Left lobe of liver (tissue), 1 donor: ENCODE results near the gene KCNG1.

DNA sequence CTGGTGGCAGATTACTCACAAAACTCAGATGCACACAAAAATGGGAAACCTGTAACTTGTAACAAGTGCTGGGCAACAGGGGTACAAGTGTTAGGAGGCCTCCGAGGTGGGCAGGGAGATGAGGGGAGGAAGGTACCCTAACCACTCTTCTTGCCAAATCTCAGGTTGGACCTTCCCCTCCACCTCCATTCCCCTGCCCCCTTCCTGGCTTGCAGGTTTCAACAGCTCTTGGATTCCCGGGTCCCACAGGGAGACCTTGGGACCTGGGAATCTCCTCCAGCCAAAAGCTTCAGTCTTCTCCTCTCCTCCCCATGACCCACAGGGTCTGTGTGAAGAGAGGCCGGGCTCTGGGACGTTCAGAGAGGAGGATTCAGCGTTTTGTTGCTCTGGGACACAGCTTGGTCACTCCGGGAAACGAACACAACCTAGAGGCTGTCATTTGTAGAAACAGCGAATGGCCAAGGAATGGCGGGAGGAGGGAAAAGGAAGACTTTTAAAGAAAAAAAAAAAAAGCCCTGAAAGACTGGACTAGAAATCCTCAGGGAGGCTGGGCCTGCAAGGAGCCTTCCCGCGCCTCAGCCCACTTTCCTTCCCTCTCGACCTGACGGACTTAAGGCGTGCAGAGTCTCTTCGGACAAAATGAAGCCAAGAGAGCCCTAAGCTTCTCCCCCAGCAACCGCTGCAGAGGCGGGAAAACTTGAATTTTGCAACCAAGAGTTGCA lies 1.1 kb upstream of the PARD6B start:
- PRO-cap = no peak

DNA sequence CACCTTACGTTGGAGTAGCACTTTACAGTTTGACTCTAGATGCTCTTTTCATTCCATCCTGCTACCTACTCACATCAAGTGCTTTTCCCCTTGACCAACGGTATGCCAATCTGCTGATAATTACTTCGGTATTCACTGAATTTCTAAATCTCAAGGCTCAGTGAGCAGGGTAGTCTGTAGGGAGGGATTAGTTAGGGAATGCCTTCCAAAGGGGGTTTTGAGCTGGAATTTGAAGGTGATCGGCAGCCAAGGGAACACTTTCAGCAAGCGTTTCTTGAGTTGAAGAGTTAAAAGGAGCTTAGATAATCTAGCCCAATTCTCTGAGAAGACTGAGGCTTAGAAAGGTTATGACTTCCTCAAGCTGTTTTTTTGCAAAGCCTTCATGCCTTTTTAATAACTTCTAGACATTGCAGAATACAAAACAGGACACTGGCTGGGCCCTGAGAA lies 1.0 kb downstream of the PARD6B start:
- PRO-cap = no peak

- PRO-cap = no peak
These were observed 31.3 kb downstream of the BCAS4 start for GRCh38 chr20:50826159-50826538.

GRCh38 chr20:50893536-50894107 lies 37.6 kb downstream of the ADNP start:
- PRO-cap = no peak

GRCh38 chr20:51022620-51023536 lies at the start of gene KCNG1:
Gene KCNG1, minus strand, starts transcription at chr20:51023107.
- PRO-cap = bidirectional peak, plus-strand start at chr20:51023245, minus-strand start at chr20:51023101

- PRO-cap = no peak
These were observed 151.8 kb downstream of the NFATC2 start for GRCh38 chr20:51390422-51391492.

DNA sequence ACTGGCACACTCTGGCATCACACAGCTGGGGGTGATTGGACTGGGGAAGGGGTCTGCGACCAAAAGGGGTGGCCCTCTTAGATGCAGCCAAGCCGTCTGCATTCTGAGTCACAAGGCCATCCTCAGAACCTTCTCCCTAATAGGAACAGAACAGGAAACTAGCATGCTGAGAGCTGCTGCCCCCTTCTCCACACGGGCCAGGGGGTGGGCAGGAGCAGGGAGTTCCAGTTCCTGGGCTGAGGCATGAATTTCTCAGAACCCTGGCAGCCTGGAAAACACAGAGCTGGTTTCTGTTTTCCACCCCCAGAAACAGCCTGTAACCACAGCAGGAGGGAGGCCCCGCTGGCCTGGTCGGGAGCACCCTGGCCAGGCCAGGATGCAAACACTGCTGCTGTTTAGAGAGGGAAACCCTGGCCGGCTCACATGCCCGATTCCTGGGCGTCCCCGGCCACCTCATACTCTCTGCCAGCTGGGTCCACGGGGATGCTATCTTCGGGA lies 130.2 kb downstream of the NFATC2 start:
- PRO-cap = no peak

DNA sequence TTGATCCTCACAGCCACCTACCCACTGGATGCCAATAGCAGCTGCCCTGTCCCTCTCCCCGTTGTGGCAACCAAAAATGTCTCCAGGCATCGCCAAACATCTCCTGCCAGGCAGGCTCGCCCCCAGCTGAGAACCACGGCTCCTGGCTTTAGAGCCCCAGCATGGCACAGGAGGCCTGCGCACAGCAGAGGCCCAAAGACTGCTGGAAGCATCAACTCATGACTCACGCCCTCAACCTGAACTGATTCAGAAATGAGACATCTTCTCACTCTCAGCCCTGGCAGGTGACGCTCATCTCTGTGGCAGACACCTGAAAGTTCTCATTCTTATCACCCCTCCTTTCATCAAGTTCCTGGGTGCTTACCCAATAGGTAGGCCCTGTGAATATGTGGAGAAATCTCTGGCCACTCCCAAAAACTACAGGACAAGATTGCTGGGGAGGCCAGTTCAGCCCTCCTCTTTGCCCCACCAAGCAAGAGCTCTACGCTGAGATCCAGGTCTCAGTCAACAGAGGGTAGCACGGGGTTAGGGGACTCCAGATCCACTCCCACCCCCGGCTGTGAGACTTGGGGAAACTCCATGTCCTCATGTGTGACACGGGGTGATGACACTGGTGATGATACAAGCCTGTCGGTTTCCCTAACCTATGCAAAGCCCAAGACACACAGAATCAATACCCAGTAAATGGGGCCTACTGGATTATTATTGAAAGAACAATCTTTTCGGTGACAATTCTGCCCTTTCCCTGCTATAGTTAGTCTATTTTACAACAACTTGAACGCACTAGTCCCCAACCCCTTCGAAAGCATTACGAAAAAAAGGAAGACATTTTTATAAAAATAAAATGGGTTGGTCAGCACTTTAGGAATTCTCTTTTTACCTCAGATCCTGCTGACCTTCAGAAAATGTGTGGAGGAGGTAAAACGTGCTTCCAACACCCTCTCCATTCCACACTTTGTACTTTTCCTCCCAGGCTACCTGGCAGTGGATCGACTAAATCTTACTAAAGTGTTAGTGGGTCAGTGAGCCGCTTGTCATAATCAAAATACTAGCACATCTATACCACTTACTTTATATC lies 11.1 kb downstream of the NFATC2 start:
- PRO-cap = no peak

GRCh38 chr20:51563762-51564537 lies 21.4 kb upstream of the NFATC2 start:
- PRO-cap = no peak

DNA sequence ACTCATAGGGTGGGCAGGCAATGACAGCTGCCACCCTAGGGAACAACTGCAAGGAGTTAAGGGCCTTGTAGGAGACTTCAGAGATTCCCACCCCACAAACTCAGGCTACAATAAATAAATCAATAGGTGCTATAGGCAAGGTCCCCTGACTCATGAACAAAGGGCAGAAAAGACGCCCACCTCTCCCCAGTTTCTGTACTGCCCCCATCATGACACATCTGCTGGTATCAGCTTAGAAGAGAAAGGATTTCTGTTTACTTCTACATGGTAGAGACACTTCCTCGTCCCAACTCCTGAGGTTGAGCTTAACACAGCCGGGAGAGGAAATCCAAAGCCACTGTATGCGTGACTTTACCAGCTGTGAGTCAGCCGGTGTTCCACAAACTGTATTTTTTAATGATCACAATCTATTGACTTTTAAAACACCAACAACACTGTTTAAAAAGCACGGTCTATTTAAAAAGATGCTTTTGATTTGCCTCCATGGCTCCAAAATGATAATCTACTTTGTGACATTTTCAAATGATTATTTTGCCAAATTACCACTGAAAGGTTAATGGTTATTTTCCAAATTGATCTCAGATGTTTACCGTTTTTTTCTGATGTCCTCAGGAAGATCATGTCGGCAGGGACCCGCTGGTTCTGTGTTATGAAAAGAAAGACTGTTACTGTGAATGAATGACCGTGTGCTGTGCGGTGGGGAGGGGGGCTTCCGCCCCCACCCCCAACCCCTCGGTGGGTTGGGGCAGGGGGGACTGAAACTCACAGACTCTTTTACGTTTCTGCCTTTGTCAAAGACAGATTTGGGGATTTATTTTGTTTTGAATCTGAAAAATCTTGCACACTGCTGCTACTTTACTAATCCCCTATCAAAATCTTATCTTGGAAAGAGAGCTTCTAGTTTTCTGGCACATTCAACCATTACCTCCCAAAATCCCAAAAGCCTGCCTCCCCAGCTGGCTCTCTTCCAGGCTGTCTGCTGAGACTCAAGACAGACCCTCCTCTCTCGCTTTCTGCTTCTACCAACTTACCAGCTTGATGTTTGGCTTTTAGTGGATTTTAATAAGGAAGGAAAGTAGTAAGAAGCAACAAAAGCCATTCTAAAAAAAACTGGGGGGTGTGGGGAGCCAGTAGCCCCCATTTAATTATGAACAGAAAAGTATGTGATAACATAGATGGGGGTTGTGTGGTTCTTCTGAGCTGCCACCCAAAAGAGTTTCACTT lies 72.3 kb downstream of the ATP9A start:
- PRO-cap = no peak

GRCh38 chr20:52105540-52105972 lies 86.0 kb downstream of the ZFP64 start:
- PRO-cap = no peak

GRCh38 chr20:53162112-53162863 lies 190.1 kb downstream of the TSHZ2 start:
- PRO-cap = bidirectional peak, plus-strand start at chr20:53162595, minus-strand start at chr20:53162477

GRCh38 chr20:53388148-53388705 lies 205.4 kb downstream of the ZNF217 start:
- PRO-cap = no peak

- PRO-cap = no peak
These were observed 37.4 kb downstream of the ZNF217 start for GRCh38 chr20:53556310-53556543.

- PRO-cap = no peak
These were observed 2.3 kb downstream of the ZNF217 start for GRCh38 chr20:53591151-53592011.

DNA sequence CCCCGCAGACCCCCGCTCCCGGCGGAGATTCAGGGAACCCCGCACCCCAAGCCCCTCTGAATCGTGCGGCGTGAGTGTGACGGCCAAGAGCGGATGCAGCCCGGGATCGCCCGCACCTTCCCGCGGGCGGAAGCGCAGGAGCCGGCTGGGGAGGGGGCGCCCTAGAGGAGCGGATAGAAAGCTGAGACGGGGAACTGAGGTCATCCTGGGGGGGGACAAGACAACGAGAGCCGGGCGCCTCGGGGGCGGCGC lies 273 bp downstream of the ZNF217 start:
- PRO-cap = unidirectional peak, minus-strand start at position 136 of the sequence

DNA sequence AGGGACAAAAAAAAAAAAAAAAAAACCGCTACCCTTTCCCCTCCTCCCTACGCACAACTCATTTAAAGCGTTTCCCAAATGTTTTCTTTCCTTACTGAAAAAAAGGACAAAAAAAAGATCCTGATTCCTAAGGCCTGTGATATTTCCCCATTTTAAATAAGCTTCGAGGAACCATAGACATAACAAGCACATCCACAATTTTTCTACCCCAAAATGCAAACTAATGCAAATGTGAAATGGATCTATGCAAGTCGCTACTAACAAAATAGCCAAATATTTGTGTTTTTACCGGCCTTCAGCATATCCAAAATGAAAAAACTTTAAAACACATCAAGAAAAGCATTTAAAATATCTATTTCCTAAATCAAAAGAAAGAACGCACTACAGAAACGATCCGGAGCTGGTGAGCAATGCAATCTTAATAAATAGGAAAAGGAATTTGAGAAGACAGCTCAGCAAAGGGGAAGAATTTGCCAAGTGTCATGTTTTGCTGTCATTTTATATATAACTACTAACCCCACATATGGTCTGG lies 1.5 kb upstream of the ZNF217 start:
- PRO-cap = no peak

DNA sequence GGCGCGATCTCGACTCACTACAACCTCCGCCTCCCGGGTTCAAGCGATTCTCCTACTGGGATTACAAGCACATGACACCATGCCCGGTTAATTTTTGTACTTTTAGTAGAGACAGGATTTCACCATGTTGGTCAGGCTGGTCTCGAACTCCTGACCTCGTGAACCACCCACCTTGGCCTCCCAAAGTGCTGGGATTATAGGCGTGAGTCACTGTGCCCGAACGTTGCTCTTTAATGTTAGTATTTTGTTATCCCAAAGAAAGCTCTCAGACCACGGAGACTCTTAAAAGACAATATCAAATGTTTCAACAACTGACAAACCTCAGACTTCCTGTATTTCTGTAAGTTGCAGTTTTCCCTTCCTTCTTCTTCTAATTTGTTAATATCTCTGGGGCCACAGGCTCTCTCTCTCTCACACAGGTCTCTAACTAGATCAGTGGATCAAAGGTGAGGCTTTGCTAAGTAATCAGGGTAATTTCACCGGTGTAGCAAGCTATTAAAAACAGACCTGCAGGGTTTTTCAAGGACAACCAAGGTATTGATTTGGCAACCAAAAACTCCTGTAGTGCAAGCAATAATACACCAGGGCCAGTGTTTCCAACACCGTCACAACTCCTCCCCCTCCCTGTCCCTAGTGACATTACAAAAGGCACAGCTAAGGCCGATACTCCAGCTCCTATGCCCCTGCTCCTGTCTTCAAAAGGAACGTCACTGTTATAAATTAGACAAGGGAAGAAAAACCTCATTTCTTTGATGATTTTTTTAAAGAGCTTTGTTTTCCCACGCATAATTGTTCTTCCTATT lies 48.9 kb upstream of the ZNF217 start:
- PRO-cap = bidirectional peak, plus-strand start at position 663 of the sequence, minus-strand start at position 425 of the sequence

DNA sequence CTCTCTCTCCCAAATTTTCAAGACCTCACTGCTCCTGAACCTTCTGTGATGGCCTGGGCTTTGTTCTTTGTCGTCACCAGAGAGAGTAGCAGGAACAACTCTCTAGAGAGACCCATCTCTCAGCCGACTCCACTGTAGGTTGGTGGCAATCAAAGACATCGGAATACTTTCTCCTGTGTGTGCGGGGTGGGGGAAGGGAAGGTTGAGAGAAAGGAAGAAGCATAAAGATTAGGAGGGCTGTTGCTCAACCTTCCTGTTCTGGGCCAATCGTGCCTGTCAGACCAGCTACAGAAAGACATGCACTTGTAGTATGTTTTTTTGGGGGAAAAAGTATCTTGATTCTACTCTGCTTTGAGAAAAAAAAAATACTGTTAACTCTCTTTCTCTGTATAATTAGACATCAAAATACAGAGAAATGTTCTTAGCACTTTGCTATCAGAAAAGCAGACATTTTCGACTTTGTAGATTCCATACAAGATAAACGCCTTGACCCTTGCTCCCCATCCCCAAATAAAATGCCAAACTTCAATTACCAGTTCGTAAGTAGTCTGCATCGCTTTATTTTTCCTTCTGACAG lies 84.5 kb upstream of the ZNF217 start:
- PRO-cap = bidirectional peak, plus-strand start at position 279 of the sequence, minus-strand start at position 141 of the sequence

DNA sequence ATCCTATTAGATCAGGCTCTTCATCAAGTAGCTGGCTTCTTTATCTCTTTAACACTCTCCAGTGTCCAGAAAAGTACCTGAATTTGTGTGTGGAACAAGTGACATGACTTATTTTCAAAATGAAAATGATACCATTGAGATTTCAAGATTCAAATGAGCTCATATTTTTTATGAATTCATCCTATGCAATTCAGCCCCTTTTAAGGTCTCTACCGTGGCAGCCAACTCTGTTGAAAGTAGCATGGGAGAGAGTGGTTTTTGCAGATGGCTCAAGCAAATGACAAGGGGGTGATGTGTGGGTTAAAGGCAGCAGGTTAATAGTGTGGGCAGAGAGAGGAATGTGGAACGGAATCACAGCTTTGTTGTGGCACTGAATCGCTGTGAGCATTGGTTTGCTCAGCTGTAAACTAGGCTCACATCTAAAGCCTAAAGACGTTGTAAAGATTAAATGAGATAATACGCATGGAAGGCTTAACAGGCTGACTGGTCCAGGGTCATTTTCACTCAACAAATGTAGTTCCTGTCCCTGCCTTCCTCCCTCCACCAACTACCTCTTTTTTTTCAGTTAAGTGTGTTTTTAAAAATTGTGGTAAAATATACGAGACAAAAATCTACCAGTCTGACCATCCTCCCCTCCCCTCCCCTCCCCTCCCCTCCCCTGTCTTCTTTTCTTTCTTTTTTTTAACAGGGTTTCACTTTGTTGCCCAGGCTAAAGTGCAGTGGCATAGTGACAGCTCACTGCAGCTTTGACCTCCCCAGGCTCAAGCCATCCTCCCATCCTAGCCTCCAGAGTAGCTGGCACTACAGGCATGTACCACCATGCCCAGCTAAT lies 114.7 kb upstream of the ZNF217 start:
- PRO-cap = no peak